Neutrophil (primary cell): ENCODE data around the gene BCHE.

DNA sequence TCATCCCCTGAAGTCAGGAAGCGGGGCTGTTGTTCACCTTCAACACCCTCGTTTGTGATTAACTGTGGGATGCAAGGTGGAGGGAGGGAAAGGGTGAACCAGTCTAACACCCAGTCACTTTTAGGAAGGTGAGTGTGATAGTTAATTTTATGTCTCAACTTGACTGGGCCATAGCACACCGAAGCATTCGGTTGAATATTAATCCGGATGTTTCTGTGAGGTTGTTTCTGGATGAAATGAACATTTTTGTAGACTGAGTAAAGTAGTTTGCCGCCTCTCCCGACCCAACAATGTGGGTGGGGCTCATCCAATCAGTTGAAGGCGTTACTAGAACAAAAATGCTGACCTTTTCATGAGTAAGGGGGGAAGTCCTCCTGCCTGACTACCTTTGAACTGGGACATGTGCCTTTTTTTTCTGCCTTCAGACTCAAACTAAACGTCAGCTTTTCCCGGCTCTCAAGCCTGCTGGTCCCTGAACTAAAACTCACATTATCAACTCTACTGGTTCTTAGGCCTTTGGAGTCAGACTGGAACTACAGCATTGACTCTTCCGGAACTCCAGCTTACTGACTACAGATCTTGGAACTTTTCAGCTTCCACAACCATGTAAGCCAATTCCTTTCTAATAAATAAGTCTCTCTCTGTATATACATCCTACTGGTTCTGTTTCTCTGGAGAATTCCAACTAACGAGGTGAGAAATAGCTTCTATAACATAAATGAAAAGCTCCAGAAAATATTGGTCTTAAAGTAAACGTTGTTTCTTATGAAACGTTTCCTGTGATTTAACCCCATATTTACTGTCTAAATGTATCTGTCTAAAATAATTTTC is 264.1 kb upstream of the SLITRK3 start:
- PRO-cap: no peak

- PRO-cap: unidirectional peak, minus-strand start at chr3:165837487
Observed at GRCh38 chr3:165837024-165837750, at the start of gene BCHE. Gene BCHE, minus strand, starts transcription at chr3:165837423.

GRCh38 chr3:168026770-168027326 is 68.9 kb downstream of the GOLIM4 start:
- PRO-cap: no peak

GRCh38 chr3:168091833-168092639 is 3.7 kb downstream of the GOLIM4 start:
- PRO-cap: no peak

DNA sequence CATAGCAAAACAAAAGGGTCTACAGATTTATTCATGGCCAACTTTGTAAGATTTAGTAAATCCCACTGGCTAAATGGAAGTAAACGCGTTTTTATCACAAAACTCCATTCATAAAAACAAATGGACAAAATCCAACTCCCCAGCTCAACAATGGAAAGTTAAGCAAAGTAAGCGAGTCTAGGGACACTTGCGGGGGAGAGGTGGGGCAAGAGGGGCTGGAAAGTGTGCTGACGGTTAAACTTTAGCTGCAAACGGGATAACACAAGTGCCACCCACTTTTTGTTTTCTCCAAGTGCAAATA is 515.1 kb downstream of the MECOM start:
- PRO-cap: no peak

DNA sequence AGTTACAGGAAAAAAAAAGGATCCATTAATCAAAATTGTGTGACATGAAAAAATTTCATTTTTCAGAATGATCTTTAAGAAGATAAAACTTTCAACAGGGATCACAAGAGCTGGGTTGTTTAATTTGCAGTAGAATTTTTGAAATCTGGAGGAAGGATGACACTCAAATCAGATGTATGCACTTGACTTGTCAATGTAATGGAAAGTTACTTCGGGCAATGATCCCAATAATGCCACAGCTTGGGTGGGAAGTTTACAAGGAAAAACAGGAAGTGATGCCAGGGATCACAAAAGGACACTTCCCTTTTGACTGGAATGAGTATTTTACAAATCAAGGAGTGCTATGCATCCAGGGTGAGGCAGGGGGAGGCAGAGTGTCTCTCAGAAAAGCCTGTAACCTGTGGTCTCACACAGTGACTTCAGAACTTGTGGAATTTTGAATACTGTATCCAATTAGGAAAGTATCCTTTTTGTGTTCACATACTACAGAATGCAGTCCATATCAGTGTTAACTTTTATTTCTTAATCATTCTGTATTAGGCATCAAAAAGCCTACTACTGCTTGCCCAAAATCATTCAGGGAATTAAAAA is 445.2 kb downstream of the MECOM start:
- PRO-cap: no peak

- PRO-cap: no peak
Observed at GRCh38 chr3:169293202-169293804, 370.2 kb downstream of the MECOM start.

DNA sequence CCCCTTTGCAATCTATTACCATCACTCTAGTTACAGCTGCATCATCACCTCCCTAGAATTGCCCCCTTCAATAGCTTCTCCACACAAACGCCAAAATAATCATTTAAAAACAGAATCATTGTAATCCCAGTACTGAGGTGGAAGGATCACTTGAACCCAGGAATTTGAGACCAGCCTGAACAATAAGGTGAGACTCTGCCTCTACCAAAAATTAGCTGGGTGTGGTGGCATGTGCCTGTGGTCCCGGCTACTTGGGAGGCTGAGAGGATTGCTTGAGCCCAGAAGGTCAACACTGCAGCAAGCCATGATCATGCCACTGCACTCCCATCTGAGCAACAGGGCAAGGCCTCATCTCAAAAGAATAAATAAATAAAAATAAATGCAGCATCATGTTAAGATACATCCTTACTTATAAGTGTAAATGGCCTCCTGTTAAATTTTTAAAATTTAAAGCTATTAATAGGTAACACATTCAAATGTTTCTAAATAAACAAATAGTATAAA is 356.2 kb downstream of the MECOM start:
- PRO-cap: no peak

- PRO-cap: no peak
Observed at GRCh38 chr3:169992598-169993230, 26.1 kb downstream of the SEC62 start.

GRCh38 chr3:170154347-170154940 is 27.1 kb downstream of the PHC3 start:
- PRO-cap: no peak

DNA sequence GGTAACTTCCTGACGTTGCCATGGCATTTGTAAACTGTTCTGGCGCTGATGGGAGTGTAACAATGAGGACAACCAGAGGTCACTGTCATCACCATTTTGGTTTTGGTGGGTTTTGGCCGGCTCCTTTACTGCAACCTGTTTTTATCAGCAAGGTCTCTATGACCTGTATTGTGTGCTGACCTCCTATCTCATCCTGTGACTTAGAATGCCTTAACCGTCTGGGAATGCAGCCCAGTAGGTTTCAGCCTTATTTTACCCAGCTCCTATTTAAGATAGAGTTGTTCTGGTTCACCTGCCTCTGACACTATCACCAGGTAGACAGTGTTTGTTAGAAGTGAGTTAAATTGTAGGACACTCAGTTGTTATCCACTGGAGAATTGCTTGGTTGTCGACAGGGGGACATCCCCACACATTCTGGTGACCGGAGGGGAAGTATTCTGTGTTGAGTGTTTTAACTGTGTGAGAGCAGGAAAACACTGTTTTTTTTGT is 36.9 kb upstream of the SKIL start:
- PRO-cap: no peak

- PRO-cap: no peak
Observed at GRCh38 chr3:170466830-170467460, 48.3 kb downstream of the CLDN11 start.

- PRO-cap: no peak
Observed at GRCh38 chr3:170867044-170868328, 2.5 kb downstream of the RPL22L1 start.

DNA sequence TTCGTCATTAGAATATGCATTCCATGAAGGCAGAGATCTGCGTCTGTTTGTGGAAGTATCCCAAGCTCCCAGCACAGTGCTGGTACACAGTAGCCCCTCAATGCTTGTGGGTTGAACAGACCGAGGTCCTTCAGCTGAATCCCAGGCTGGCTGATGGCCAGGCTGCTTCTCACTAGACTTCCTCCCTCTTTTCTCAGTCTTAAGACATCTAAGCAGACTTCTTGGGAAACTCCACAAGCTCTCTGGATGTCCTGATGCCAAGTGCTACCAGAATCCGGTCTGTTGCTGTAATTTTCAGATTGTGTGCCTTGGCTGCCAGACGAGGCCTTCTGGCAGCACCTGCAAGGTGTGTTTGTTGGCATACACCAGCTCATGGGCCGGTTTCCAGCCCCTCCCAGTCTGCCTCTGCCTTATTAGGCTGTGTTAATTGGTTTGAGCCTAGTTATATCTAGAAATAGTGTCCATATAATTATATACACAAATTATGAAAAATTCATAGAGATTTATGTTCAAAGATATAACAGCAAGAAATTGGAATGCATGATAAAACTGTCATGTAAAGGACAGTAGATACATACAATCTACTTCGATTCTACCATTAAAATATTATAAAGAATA is 120.6 kb downstream of the TNIK start:
- PRO-cap: no peak

DNA sequence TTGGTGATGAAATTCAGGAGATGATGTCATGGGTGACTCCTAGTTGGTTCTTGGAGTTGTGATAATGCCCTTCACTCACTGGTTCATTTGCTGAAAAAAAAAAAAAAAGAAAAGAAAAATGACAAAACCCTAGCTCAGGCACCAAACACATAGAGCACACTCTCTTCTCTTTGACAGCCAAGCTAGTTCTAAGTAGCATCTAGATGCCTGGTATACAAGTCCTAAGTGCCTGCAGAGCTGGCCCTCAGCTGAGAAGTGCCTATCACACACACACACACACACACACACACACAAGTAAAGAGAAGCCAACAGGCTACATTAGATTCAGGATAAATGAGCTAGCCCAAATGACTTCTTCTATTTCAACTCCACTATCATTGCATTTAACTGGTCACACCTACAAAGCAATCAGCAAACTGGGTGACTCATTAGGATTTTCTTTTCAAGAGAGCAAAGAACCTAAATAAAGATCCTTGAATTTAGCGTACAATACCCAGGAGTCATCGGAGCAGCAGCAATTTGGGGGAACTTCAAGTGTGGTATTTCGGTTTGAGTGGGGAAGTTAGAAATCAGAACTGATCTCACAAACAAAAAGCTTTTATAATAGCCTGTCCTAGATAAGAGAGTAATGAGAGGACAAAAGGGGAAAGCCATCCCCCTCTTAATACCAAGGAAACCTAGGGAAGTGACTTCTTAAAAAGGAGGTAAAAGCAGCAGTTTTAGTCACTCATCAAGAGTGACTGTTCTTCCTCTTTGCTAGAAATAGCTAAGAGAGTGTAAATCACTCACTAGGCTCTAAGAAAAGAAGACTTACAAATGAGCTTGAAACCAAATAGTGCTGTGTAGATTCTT is 112.8 kb downstream of the TNIK start:
- PRO-cap: no peak

DNA sequence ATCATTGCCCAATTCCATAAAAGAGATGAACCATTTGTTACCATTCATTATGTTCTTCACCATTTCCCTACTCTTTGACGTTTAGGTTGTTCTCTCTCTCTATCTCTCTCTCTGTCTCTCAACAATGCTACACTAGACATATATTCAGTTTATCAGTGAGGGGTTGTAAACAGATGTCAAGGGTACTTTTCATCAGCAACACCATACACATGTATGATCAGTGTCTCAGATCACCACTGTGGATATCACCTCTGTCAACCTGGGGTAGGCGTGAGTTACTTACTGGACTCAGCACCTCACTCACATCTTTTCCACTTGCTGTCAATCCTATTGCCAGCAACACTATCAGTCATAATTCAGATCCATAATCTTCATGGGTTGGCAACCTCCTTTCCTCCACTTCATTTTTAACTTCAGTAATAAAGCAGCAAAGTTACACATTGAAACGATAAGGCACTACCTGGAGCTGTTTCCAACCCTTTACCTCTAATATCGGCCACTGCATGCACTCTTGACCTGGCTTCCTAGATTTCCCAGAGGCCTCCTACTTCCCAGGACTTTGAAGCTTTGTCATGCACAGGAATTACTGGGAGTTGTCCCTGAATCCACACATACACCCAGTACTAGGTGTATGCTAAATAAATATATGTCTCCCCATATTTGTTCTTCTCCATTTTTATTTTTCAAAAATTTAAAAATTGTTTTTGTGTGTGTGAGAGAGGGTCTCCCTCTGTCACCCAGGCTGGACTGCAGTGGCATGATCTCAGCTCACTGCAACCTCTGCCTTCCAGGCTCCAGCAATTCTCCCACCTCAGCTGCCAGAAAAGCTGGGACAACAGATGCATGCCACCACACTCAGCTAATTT is 126.2 kb downstream of the PLD1 start:
- PRO-cap: no peak

GRCh38 chr3:171700152-171701404 is 109.7 kb downstream of the PLD1 start:
- PRO-cap: no peak

GRCh38 chr3:171791207-171792386 is 18.7 kb downstream of the PLD1 start:
- PRO-cap: no peak

DNA sequence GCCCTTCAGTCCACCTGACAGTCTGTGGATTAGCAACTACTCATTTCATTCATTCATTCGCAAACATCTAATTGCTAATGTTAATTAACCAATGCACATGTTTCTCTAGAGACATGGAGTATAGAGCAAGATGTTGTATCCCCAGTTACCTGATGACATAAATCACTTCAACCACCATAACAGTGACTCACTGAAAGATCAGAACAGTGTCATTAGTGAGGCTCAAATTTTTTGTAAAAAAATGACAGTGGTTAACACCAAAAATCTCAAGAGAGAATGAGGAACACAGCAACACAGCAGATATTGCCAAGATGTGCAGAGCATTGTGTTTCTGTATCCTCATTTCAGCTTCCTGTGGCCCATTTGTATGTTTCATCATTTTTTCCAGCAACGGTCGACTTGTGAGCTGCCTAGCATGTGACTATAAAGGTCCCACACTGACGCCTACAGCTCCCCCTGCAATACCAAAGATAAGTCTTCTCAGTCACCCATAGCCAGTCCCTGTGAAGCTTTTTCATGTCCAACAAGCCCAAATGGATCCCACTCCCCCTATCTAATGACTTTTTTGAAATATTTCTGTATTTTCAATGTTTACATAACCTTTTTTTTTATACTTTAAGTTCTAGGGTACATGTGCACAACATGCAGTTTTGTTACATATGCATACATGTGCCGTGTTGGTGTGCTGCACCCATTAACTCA is 3.8 kb upstream of the PLD1 start:
- PRO-cap: no peak

- PRO-cap: no peak
Observed at GRCh38 chr3:171841287-171841773, 1.8 kb upstream of the TMEM212 start.